CD14-positive monocyte (primary cell): ENCODE measurements around the genes PAFAH1B1 and OR1E2.

DNA sequence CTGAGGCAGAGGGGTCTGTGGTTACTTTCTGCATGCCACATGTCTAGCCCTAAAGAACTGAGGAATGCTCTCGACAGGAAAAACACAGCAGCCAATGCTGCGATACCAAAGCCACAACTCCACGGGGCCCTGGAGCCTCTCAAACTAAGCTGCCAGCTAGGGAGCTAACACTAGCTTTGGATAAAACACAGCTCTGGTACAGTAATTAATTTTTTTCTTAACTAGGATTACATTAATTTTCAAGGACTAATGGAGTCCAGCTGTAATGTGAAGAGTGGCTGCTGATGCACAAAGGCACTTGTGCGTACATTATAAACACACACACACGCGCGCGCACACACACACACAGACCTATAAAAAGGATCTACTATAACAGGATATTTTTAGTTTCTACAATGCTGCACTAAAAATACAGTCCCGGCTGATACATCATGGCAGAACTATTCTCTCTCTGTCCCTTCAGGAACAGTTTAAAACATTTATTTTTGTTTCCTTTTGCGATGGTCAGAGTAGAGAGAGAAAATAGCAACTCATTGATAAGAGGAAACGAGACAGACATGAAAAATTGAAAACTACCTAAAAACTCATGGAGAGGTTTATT lies 88.6 kb downstream of the SMG6 start:
- CAGE, long polyA plus RNA = no peak

GRCh38 chr17:2304101-2304388 lies 295 bp downstream of the SRR start:
- CAGE, long polyA plus RNA = no peak

- CAGE, long polyA plus RNA = no peak
These were observed 12.2 kb downstream of the TSR1 start for GRCh38 chr17:2323696-2324722.

- CAGE, long polyA plus RNA = no peak
These were observed 18.6 kb upstream of the MNT start for GRCh38 chr17:2419505-2419828.

DNA sequence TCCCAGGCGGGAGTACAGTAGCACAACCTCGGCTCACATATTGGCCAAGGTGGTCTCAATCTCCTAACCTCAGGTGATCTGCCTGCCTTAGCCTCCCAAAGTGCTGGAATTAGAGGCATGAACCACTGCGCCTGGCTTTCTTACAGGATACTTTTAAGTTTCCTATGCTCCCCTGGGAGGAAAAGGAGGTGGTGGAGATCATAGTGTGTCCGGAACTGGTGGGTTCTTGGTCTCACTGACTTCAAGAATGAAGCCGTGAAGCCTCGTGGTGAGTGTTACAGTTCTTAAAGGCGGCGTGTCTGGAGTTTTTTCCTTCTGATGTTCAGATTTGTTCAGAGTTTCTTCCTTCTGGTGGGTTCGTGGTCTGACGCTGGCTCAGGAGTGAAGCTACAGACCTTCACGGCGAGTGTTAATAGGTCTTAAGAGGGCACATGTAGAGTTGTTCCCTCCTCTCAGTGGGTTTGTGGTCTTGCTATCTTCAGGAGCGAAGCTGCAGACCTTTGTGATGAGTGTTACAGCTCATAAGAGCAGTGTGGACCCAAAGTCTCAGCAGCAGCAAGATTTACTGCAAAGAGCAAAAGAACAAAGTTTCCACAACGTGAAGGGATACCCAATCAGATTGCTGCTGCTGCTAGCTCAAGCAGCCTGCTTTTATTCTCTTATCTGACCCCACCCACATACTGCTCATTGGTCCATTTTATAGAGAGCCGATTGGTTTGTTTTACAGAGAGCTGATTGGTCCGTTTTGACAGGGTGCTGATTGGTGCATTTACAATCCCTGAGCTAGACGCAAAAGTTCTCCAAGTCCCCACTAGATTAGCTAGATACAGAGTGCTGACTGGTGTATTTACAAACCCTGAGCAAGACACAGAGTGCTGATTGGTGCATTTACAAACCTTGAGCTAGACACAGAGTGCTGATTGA lies 19.5 kb upstream of the METTL16 start:
- CAGE, long polyA plus RNA = no peak

DNA sequence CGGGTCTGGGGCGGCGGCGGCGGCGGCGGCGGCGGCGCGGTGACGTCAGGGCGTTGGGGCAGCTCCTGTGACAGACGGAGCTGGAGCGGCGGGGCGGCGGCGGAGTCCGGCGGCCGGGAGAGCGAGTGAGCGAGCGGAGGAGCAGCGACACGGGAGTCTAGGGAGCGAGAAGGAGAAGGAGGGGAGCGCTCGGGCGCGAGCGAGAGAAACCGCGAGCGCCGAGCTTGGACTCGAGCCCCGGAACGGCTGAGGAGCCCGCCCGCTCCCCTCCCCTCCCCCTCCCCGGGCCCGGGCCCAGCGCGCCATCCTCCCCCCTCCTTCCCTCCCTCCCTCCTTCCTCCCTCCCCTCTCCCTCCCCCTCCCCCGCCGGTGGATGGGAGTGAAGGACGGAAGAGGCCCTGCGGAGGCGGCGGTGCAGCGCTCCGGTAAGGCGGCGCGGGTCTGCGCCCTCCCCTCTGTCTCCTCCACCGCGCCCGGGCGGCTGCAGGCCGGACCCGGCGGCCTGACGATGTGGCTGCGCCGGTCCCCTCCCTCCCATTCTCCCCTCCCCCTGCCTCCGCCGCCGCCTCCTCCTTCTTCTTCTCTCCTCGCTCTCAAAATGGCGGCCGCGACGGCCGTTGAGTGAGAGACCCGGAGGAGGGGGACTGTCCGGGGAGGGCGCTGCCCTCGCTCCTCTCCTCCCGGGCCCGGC lies at the start of gene PAFAH1B1:
TSS of gene PAFAH1B1 (plus strand) at position 73 of the 691 bp plus-strand sequence.
- CAGE, long polyA plus RNA = no peak

DNA sequence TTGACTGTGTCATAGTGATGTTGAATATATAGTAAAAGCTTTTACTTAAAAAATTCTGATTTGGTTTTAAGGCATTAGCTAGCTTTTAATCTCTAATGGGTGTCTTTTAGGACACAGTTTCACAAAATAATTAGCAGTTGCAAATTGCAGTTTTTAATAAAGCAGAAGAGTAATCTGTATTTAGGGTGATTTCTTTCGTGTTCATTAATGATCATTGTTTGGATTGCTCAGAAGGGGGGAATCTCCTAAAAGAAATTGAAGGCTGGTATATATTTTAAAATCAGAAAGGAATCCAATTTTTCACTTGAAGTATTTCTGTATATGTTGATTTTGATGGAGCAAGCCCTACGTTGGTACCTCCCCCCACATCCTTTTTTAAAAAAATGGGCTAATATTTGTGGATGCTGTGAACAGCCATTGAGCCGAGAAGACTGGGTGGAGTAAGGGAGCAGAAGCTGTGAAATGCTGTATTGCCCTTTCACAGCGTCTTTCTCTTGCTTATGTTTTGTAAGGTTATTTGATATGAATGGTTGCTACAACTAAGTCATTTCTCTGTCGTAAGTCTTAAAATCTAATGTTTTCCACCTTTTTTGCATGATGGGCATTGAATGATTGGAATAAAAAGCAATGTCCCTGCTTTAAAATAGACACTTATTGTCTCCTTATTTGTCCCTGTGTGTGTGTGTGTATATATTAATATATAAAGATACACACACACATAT lies 2.2 kb downstream of the PAFAH1B1 start:
- CAGE, long polyA plus RNA = no peak

- CAGE, long polyA plus RNA = no peak
These were observed 2.0 kb downstream of the RAP1GAP2 start for GRCh38 chr17:2798312-2798614.

DNA sequence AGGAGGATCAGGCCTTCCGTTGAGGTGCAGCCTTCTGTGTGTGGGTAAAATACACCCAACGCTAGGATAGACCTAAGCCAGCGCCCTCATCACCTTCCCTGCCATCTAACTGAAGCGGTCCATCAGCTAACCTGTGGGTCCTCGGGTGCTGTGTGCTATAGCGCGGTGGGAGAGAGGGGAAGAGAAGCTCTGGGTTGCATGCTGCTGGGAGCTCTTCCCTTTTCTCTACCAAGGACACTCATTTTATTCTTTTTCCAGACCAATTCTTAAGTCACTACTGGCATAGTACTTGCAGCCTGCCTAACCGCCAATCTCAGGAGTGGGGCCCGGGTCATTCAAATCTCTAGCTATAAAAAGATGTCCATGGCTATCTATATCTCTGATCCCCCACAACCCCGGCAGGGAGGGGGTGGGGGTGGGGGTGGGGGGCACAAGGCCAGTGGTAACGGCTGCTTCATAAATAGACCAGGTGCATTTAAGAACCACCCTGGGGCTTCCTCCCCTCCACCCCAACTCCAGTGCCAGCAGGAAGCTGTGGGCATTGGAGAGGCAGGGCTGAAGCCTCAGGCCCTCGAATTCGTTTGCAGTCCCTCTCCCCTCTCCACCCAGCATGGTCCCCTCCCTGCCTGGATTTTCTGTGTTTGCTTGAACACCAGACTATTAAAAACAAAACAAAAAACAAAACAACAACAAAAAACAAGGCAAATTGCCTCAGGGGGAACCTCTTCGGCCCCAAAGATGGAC lies 55.9 kb downstream of the RAP1GAP2 start:
- CAGE, long polyA plus RNA = no peak

DNA sequence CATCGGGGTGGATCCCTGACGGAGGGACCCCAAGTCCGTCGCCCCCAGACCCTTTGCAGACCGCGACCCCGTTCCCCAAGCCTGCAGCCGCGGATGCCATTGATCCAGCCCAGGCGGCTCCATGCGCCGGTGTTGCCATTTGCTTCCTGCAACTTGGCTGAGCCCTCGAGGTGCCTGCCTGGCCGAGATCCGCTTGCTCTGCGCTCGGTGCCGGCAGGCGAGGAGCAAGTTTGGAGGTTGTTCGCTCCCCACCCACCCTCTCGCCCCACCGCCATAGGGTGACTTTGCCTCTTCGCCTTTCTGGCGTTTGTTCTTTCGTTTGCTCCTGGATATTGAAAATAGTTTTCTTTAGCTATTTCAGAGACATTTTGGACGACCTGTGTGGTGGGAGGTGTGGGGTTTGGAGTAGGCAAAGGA lies 58.1 kb downstream of the RAP1GAP2 start:
- CAGE, long polyA plus RNA = no peak

DNA sequence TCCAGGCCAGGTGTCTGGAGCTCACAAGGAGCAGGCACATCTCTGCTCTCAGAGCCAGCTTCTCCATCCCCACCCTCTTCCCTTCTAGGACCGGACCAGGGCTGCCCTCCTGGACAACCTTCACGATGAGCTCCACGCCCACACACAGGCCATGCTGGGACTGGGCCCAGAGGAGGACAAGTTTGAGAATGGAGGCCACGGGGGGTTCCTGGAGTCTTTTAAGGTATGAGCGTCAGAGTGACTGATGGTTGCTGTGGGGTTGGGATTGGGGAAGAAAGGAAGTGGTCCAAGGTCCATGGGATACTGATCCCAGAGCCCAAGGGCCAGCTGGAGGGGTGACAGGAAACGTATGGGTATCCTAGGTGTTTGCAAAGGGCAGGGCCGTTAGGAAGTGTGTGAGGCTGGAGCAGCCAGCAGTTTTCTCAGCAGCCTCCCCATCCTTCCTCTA lies 55.5 kb downstream of the OR1D5 start:
- CAGE, long polyA plus RNA = no peak

DNA sequence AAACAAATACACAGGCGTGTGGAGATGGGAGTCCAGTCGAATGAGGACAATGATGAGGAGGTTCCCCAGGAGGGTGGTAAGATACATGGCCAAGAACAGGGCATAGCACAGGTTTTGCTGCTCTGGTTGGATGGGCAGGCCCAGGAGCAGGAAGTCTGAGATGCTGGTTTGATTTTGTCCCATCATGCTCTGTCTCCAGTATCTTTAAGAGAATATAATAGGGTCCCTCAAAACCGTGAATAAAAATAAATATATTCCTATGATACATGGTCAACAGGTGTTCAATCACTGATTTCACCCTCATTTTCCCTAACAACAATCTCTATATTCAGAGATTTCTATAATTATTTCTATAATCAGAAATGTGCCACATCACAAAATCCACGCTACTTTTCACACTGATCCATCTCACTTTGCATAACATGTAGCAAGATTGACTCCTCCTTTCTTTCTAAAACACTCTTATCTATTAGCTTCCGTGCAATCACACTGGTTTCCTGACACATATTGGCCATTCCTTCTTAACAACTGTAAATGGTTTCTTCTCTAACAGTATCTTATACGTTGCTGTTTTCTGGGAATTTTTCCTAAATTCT lies at the start of gene OR1E2:
TSS of gene OR1E2 (minus strand) at position 186 of the 596 bp plus-strand sequence.
- CAGE, long polyA plus RNA = no peak

GRCh38 chr17:3556833-3557241 lies 775 bp downstream of the TRPV3 start:
- CAGE, long polyA plus RNA = no peak

DNA sequence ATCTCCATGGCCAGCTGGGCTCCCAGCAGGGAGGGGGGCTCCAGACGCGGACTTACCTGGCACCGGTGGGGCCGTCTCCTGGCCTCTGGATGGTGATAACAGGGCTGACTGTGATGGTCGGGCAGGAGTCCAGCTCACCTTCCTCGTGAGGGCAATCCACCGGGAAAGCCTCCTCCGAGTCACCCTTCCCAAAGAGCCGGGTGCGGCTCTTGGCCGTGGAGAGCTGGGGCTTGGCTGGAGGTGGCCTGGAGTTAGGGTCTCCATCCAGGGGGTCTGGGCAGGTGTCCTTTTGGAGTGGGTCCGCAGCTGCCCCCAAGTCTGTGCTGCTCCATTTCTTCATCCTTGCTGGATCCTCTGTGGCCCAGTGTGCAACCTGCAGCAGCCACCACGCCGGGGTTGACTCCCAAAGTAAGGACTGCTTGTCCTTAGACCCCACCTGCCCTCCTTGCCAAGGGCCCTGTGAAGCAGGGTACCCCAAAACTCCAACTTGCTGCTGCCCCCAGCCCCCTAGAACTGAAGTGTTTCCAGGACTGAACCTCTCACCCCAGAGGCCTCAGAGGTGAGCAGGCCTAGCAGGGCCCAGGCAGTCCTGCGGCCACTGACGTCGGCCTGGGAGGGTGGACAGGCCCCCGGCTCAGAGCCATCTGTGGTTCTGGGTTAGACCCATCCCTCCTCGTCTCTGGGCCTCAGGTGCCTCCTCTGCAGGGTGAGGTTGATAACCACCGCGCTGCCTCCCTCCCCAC lies 17.0 kb downstream of the TRPV1 start:
- CAGE, long polyA plus RNA = no peak

GRCh38 chr17:3610518-3611197 lies 1.4 kb upstream of the TRPV1 start:
- CAGE, long polyA plus RNA = no peak

DNA sequence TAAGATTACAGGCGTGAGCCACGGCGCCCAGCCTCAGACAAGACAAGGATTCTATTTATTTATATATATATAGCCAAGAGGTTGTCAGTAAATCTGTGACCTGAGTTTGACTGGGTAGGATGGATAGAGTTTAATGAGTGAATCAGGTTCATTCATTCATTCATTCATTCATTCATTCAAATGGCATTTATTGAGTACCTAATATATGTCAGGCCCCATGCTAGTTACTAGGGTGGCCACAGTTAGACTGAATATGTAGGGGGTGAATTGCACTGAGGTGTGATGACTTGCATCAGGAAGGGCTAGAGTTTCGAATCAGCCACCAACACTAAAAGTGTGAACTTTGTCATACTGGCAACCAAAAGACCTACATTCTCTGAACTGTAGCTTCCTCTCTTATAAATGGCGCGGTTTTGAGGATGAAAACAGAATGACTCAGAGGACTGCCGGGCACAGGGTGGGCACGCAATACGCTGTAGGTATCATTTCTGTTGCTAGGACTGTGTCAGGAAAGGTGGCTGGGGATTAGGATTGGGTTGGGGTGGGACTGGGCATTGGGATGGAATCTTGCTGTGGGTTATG lies 37.7 kb downstream of the ITGAE start:
- CAGE, long polyA plus RNA = no peak

DNA sequence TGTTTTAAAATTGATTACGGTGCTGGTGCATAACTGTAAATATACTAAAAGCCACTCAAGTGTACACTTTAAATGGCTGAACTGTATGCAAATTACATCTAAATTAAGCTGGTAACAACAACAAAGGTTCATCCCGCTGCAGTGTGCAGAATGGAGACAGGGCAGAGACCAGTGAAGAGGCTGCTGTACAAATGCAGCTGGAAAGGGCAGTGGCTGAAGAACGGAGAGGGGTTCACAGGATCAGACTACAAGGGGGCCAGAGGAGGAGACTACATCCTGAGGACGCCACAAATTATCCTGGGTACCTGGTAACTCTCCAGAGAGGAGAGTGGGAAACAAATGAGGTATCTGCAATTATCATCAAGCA lies 9.1 kb upstream of the ITGAE start:
- CAGE, long polyA plus RNA = no peak

- CAGE, long polyA plus RNA = no peak
These were observed 6.1 kb downstream of the CAMKK1 start for GRCh38 chr17:3886543-3887438.

DNA sequence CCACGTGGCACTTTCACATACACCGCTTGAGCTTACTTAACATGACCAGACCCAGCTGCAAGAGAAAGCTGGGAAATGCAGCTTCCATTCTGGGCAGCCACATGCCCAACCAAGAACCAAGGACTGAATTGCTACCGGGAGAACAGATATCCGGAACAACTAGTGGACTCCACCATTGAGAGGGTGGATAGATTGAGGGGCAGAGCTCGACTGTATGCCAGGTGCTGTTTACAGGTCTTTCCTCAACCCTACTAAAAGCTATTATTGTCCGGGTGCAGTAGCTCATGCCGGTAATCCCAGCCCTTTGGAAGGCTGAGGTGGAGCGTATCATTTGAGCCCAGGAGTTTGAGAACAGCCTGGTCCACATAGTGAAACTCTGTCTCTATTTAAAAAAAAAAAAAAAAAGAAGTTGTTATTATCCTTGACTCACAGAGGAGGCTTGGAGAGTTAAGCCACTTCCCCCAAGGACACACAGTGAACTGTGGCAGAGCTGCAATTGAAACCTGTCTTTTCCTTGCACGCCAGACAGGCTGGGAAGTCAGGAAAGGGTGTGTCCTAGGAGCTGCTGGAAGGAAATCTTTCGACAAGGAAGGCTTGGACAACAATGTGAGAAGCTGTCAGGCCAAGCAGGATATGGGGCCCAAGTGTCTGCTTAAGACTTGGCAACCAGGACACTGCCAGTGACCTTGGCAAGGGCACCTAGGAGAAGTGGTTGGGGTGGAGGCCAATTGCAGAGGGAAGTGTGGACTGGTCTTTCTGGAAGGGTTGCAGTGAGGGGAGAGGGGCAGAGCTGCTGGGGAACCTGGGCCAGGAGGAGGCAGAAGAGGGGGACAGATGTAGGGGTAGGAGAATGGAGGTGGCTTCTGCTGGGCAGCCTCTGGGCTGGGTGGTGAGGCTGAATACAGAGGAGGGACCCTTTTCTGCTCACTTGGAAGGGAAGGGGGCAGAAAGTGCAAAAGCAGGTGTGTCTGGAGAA lies 1.9 kb upstream of the CAMKK1 start:
- CAGE, long polyA plus RNA = no peak

DNA sequence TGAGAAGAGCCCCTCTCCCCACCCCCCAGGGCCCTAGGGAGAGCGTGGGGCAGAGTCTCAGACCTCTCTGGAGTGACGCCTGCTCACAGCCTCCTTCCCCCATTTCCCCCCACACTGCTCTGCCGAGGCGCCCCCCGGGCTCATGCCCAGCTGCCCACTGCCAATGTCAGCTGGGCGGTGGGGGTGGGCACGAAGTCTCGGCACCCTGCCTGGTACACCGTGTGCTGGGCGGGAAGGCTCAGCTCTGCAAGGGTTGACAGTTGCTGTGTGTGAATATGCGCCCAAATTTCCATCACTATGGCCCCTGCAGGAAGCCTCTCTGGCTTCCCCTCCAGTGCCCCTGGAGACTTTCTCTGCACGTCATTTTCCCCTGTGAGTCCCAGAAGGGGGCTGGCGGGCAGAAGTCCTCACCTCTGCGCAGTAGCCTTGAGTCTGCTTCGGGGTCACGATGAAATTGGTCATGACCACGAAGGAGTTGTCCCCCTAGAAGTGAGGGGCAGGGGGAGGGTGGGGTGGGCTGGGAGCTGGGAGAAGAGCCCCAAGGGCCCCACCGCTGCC lies 11.7 kb upstream of the CAMKK1 start:
- CAGE, long polyA plus RNA = no peak